Pericardium fibroblast (primary cell): ENCODE measurements around a stretch of chr11.

- RAMPAGE, long total RNA, result no peak
Measured at GRCh38 chr11:35143330-35143662, 4.3 kb downstream of the CD44 start.

DNA sequence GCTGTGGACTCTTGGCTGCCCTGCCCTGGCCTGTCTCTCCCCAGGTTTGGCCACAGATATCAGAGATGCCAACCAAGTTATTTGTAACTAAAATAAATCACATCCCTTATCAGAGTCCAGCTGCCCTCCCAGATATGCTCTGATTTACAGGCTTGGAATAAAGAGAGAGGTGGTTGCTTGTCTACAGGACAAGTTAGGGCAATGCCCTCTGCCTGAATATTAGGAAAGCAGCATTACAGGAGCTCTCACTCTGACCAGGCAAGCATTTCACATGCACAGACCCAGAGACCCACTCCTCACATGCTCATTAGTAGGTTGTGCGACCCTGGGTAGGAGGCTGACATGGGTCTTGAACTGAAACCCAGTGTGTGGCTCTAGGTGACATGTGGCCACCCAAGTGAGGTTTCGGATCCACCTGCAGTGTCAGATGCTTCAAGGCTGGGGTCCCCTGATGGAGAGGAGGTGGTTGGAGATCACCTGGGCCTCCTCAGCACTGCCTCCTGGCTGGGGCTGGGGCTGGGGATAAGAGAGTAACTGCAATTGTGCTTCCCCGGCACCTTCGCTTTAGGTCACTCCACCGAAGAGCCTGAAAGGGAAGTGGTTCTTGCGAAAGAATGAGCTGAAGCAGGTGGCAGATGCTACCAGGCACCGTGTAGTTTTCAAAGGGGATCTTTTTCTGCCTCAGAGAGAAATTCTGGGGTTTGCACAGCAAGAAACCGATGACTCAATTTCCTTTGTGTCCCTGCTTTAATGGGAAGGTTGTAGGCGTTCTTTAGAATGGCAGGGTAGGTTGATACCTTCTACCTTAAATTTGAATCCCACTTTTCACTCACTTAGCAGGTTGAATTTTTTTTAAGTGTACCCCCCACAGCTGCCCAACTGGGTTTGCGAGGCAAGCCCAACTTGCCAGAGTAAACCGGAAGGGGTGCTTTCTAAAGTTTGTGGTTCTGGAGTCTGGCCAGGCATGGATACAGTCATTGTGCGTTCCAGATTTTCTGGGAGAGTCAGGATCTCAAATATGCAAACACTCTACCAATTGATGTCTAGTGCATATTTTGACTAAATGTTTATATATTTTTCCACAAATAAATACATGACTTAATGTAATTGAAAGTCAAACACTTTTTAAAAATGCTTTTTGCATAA, 5.1 kb downstream of the CD44 start:
- RAMPAGE, long total RNA, result no peak

DNA sequence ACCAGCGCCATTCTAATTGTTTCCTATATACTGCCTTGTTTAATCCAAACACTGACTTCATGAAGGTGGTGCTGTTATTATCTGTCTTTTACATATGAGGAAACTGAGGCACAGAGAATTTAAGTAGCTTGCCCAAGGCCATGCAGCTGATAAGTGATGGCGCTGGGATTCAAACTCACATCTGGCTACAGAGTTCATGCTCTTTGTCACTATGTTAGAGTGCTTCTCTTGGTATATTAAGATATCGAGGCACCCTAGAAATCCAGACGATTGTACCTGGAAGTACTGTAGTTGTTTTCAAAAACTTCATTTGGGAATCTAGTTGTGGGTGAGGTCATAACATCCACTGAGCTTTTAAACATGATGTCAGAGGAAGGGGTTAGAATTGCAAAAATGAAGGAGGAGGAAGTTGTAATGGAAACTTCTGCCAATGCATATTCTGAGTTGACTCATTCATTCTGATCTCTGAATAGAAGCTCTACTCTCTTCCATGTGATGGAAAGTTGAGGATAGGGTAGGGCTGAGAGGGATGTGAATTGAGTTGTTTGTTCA, 7.6 kb downstream of the CD44 start:
- RAMPAGE, long total RNA, result no peak

DNA sequence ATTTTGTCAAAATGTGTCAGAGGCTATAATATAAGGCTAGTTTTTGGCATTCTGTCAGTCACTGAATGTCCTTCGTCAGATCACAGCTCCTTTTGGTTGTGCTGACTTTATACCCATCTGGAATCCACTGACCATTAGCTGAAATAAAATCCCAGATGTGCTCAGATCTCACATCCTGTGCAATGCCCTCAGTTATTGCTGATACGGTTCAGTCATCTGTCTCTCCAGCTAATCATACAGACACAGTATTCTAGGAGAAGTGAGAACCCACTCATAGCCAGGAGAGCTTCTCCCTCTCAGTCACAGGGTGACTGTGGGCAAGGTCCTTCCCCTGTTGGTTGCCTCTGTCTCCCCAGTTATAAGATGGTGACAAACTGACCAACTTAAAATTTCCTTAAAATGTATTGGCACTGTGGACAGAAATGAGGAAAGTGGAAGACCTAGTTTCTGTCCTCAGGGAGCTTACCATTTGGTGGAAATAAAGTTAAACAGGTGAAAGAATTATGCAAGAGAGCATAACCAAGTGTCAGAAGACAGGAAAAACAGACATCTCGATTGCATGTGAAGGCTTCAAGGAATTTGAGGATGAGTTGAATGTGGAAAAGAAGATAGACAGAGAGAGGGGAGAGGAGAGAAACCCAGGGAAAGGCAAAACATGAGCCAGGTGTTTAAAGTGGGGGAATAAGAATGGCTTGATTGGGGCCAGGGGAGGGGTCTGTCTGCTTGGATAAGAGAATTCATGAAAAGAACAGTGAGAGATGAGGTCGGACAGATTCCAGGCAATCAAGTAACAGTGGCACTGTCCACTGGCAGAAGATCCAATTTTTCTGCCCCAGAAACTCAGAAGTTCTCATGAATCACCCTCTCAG, 11.8 kb downstream of the CD44 start:
- RAMPAGE, long total RNA, result no peak

- RAMPAGE, long total RNA, result no peak
Measured at GRCh38 chr11:35157991-35159205, 19.4 kb downstream of the CD44 start.

GRCh38 chr11:35176379-35176922, 37.5 kb downstream of the CD44 start:
- RAMPAGE, long total RNA, result no peak

- RAMPAGE, long total RNA, result no peak
Measured at GRCh38 chr11:35177889-35178263, 38.9 kb downstream of the CD44 start.

- RAMPAGE, long total RNA, result no peak
Measured at GRCh38 chr11:35211102-35211477, 72.1 kb downstream of the CD44 start.

DNA sequence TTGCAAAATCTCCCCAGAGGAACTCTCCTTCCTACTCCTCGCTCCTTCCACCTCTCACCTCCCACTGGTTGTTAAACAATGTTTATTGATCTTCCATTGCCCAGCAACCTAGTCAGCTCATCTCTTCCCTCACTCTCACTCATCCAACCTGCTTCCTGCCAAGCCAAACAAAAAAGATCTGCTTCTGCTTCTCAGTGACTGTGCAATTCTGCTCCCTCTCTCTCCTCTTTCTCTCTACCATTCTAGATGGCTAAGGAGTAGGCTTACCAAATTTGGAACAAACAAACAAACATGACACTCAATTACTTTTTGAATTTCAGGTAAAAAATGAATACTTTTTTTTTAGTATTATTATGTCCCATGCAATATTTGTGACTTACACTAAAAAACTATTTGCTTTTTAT, 114.9 kb downstream of the SLC1A2 start:
- RAMPAGE, long total RNA, result no peak

- RAMPAGE, long total RNA, result no peak
Measured at GRCh38 chr11:35321745-35322529, 97.4 kb downstream of the SLC1A2 start.

- RAMPAGE, long total RNA, result no peak
Measured at GRCh38 chr11:35618685-35619508, 637 bp downstream of the FJX1 start.

DNA sequence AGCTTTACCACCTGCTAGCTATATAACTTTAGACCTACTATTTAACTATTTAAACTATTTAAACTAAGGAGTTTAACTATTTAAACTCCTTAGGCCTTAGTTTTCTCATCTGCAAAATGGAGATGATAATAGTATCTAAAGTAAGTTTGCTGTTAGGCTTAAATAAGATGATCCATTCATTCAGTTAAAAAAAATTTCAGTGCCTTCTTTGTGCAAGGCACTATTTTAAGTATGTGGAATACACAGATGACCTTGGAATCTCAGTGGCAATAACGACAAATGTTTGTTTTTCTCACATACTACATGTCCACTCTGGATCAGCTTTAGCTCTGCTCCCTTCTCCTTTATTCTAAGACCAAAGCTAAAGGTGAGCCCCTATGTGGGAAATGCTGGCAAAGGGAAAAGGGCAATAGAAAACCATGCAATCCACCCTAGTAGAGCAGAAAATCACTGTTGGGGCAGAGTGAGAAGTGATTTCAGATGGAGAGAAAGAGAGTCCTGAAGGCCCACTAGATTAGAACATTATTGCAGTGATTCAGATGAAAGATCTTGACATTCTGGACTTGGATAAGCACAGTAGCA, 100.3 kb downstream of the TRIM44 start:
- RAMPAGE, long total RNA, result no peak

DNA sequence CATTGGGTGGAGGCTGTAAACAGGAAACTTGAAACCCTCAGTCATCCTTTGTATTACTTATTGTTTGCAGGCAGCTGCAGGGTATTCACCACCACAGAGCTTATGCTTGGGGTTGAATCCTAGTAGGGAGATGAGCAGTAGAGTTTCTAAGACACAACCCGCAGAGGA, 24.5 kb upstream of the LDLRAD3 start:
- RAMPAGE, long total RNA, result no peak

DNA sequence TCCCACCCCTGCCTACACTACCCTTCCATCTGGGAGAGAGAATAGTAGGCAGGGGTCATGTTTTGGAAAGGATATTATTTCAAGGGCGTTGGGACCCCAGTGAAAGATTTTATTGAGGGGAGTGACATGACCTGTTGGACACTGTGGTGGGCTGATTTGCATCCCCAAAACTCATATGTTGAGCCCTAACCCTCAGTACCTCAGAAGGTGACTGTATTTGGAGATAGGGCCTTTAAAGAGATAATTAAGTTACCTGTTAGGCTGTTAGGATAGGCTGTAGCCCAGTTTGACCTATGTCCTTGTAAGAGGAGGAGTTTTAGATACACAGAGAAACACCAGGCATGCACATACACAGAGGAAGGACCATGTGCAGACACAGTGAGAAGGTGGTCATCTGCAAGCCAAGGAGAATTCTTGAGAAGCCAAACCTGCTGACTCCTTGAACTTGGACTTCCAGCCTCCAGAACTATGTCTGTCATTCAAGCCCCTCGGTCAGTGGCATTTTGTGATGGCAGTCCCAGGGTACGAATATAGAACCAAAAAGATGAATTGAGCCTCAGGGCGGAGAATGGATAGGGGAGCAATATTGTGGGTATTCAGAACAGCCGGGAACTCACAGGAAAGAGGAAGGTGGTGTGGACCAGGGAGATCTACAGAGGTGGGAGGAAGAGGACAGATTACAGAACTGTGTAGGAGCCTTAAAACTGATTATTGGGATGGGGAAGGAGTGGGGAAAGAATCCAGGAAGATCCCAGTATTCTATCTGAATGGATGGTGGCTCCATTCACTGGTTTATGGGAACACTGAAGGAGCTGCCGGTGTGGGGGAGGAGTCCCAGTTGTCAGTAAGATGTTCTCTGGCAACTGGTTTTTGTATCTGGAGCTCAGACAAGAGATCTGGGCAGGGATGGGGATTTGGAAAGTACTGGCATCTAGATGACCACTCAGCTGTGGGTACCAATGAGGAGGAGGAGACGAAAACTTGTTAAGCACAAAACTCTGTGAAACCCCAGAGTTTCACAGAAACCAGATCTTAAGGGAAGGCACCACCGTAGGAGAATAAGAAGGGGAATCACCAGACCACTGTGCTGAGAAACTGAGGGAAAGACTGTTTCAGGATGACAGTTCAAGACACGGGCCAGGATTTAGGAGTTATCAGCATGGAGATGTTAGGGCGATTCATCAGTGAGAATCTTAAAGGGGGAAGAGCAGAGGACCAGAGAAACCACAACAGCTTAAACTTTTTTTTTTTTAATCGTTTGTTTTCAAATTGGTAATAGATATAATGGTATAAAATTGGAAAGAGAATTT, 27.8 kb downstream of the LDLRAD3 start:
- RAMPAGE, long total RNA, result no peak

GRCh38 chr11:36057200-36058068, 113.6 kb downstream of the LDLRAD3 start:
- RAMPAGE, long total RNA, result no peak

- RAMPAGE, long total RNA, result no peak
Measured at GRCh38 chr11:36300613-36301334, 4.7 kb downstream of the PRR5L start.

- RAMPAGE, long total RNA, result no peak
Measured at GRCh38 chr11:36409068-36409667, 100.9 kb downstream of the TRAF6 start.

- RAMPAGE, long total RNA, result no peak
Measured at GRCh38 chr11:36449958-36450572, 60.0 kb downstream of the TRAF6 start.

DNA sequence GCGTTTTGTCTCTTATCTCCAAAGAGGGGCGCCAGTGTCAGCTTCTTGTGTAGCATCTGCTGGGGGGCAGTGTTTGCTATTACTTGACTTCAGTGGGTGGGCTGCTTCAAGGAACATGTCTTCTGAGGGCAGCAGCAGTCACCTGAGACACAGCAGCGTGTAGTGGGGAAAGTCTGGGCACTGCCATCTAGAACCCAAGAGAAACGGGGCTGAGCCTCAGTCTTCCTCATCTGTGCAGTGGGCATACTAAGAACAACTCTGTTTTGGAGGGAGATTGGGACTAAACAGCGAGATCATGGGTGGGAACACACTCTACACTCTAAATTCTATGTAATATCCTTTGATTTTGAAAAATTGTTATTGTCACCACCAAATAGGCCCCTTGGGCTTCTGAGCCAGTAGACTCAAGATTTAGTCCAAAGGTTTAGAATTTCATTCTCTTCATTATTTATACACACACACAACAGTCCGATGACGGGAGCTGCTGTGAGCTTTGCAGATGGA, 51.9 kb downstream of the TRAF6 start:
- RAMPAGE, long total RNA, result no peak

- RAMPAGE, long total RNA, result no peak
Measured at GRCh38 chr11:36463020-36463508, 47.0 kb downstream of the TRAF6 start.